Anterior vena cava (tissue), 1 donor: ENCODE data around the genes OARD1 and NCR2.

DNA sequence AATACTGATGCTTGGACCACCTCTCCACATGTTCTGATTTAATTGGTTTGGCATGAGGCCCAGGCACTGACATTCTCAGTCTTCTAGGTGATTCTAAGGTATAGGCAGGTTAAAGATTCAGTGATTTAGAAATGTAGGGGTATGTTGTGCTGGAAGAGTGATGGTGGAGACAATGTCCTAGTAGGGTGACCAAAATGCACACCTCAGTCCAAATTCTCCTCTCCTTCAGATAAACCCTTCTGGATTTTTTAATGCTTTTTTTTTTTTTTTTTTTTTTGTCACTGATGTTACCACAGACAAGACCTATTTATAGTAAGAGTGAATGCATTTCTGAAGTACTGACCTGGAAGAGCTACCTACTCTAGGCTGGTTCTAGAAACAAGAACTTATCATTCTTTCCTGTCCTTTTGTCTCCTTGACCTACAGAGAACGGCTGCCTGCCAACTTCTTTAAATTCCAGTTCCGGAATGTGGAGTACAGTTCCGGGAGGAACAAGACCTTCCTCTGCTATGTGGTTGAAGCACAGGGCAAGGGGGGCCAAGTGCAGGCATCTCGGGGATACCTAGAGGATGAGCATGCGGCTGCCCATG lies 8.0 kb downstream of the APOBEC2 start:
- PRO-cap, result no peak

DNA sequence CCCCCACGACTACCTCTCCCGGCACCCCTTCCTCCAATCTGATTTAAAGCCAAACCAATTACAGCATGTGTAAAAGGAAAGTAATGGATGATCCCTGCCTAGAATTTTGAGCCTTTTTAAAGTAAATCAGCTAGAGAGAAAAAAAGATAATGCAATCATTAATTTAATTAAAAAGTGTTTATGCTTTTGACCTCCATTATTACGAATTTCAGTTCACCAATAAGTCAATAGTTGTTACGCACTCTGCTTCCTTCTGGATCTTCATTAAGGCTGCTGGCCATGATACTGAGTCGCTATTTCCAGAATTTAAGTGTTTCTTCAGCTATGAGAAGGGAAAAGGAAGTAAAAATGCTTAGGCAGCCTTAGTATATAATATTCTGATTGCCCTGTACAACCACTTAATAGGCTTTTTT lies 796 bp downstream of the OARD1 start:
- PRO-cap, result no peak

DNA sequence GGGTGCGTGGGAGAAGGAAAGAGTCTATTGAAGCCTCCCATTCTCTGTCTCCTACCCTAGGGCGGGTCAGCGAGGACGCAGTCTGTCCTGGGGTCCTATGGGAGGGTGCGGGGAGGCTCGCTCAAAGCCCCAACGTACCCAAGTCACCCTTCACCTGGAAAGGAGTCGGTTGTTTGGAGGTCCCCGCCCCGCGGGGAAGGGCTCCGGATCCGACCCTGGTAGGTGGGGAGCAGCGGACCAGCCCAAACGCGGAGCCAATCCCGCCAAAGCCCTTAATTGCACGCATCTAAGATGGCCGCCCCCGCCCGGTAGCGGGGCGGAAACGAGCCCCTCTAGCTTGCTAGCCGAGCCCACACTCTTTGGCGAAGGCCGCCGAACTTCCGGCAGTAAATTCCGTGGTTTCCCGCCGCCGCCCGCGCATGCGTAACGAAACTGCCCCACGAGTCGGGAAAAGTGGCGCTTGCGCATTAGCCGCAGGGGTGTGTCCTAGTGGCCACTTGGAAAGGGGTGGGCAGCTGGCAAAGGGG lies at the start of gene OARD1:
OARD1 (minus strand) TSS at position 176 of the 527 bp plus-strand sequence.
- PRO-cap, result unidirectional peak, minus-strand start at position 156 of the sequence; unidirectional peak, minus-strand start at position 203 of the sequence; bidirectional peak, plus-strand start outside the sequence, minus-strand start at position 361 of the sequence

GRCh38 chr6:41186137-41186684 lies 14.7 kb downstream of the TREML2 start:
- PRO-cap, result no peak

DNA sequence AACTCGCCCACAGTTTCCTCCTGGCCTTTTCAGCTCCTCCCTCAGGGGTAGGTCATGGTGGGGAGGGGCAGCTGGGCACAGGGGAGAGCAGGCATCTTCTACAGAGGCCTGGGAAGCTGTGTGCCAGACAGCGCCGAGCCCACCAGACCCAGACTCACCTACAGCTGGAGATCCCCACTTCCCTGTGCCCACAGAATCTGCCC lies at the start of gene NCR2:
NCR2 (plus strand) TSS at position 90 of the 203 bp plus-strand sequence.
- PRO-cap, result no peak

GRCh38 chr6:41426211-41427052 lies 91.0 kb downstream of the NCR2 start:
- PRO-cap, result no peak

DNA sequence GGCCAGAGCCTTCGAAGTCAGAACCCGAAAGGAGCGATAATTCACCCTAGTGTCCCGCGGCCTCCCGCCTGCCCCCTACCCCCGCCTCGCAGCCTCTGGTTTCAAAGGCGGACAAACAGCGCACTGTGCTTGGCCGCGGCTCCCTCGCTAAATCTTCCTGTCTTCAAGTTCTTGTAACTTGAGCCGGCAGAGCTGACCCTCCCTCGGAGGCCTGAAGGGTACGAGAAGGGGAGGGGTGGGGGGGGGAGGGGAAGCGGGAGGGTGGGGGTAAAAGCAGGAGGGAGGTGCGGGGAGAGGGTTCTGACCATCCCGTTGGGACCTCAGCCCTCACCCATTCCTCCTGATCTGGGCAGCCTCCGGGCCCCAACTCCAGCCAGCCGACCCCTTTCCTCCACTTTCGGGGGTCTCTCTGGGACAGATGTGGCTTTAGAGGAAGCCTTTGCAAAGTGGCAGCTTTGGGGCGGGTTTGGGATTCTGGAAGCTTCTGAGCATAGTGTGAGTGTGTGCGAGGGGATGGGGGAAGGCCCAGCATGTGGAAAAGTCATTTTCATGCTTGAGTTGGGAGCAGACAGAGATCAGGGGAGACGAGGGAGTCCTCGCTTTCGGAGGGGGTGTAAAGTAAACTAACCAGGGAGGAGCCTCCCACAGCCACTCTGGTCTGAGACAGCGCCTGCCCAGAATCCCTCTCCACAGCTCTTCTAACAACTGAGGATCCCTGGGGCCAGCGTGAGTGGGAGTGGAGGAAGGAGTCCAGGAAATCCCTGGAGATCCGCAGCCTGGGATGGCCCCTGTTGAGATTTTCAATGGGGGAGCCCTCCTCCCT lies 102.7 kb upstream of the FOXP4 start:
- PRO-cap, result no peak

DNA sequence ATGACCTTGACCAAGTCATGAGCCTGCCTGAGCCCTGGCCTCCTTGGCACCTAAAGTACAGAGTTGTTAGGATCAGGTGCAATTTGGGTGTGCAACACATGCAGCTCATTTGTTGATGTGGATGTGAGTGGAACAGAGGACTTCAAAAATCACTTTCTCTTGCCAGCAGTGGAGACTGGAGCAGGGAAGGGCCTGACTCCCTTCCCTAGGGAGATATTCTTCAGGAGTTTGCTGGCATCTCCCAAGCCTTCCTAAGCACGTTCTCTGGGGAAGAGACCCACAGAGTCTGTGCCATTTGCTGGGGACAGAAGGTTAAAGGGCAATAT lies 20.9 kb downstream of the FOXP4 start:
- PRO-cap, result no peak

DNA sequence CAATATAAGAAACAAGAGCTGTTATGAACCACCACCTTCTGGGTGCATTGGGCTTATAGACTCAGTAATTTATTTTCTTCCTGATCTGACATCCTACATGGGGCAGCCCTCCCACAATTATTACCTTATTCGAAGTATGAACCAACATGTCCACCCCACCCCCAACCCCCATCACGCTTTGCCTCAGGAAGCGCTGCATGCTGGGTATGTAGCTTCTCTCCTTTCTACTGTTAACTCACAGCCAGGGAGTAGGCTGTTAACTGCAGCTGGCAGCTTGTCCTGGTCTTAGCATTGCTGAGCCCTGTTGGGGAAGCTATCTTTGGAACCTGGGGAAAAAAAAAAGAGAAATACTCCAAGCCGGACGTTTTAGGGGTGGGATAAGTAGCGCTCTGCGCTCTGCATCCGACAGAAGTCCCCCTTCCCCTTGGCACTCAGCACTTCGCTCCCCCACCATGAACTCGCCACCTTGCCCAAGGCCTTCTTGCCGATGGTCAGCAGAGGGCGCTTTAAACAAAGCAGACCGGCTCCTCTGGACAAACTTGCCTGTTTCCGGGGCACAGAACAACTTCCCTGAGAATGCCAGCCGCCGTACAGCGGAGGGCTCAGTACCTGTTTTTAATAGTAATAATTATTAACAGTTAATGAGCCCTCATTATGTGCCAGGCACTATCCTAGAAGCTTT lies 35.4 kb upstream of the MDFI start:
- PRO-cap, result no peak

DNA sequence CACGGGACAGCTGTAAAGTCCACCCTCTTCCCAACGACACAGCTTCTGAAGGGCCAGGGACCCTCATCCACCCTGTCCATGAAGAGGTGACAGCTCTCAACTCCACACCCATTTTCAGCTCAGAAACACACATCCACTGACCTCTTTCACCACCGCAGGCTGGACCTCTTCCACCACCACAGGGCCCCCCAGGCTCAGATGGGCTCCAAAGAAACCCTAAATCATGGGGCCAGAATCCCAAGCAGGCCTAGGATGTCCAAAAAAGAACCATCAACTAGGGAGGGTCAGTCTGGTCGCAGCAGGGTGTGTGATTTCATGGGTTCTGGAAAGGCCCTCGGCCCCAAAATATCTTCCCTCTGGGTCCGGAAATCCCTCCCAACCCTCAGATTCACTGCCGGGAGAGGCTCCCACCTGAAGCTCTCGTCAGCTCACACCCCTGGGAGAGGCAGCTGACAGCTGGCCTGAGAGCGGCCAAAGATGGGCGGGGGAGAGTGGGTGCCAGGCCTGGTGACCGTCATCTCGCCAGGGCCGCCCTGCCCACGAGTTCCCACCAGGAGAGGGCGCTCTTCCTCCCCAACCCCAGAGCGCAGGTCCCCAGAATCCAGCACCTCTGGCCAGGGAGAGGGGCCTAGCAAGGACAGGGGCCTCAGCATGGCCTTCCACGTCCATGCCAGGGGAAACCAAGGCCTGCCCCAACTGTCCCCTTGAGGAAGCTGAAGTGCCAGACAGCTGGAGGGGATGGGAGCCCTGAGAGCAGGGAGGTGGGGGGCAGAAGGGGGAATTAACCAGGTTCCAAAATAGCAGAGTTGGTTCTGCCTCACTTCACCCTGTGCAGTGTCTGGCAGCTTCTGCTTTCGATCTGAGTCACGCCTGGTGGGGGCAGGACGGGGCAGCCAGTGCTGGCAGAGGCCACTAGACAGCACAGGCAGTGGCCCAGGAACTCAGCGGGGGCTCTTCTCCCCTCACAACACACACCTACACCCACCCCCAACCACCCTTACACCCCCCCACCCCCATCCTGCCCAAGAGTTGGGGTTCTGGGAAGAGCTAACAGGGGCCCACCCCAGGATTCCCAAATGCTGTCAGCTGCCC lies 29.6 kb downstream of the TFEB start:
- PRO-cap, result no peak

- PRO-cap, result no peak
Observed at GRCh38 chr6:41723244-41724327, 11.8 kb downstream of the TFEB start.

- PRO-cap, result no peak
Observed at GRCh38 chr6:41781726-41781922, 1.0 kb downstream of the PRICKLE4 start.

DNA sequence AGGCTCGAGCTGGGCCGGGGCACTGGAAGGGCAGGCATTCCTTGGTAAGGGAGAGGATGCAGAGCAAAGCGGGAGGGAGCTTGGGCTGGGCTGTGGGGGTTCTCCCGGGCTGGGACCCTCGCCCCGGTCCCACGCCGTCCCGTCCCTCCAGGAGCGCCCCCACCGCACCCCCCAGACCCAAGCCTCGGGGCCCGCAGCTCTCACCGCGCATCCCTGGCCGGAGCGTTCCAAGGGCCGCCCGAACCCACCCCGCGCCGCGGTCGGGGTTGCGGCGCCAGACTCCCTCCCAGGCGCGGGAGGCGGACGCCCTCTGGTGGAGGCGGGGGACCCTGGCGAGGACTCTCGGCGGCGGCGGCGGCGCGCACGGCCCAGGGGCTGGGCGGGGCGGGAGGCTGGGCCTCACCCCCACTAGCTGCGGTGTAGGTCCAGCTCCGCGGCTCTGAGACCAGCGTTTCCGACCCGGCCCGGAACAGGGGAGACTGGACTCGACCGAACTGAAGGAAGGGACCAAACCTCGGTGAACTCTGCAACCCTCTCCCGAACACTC lies 1.1 kb upstream of the TOMM6 start:
- PRO-cap, result unidirectional peak, plus-strand start at position 428 of the sequence

DNA sequence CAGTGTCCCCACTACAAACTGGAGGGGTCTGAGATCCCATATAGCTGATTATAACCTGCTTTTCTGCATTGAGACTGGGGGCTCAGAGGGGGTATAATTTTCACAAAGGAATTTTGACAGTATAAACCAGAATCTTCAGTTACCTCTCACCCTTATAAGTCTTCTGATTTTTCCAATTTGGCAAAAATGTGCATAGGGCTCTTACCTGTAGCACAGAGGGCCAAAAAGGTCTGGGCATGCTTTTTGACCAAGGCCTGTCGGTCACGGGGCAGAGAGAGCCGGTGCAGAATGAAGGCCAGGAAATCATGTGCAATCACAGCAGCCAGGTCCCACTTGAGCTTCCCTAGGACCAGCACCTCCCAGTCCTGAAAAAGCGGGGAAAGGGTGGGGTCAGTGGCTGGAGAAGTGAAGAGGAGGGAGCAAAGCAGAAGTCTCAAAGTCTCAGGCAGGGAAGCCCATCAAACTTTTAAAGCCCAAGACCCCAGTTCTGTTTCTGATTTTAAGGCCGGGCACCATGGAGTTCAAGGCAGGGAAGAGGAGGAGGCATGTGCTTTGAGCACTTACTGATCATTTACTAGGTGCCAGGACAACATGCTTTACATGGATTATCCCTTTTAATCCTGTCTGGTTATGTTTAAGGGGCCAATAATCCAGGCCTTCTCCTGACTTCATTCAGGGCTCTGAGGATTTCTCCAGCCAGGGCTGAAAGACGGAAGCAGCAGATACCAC lies 4.4 kb downstream of the CCND3 start:
- PRO-cap, result no peak

DNA sequence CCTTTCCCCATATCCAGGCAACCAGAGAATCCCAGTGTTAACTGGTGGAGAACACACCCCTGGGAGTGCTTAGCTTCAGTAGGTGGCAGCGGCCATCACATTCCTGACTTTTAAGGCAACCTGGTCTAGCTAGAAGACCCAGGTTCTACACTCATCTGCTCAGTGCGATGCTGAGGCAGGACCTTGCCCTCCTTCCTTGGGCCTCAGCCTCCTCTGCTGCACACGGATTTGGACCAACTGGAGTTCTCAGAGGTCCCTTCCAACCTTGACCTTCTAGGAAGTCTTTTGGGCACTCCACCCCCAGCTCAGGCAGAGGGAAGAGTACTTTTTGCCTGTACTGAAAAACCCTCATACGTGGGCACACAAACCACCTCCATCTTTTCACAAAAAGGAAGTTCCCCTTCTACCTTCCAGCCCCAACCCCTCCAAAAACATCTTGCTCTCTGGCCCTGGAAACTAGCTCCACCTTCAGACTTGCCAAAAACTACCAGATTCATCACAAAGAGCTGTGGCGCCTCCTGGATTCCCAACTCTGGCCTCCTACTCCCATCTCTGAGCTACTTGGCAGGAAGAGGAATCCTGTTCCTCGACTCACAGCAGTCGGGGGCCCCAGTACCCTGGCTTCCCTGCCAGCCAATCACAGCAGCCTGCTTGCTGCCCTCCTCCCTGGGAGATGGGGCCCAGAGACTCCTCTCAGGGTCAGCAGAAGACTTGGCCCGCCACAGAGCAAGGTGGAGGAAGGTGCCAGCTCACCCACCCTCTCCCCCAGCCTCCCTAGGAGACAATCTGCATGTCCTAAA lies 2.8 kb downstream of the CCND3 start:
- PRO-cap, result no peak

GRCh38 chr6:41947486-41948297 lies 6.1 kb upstream of the CCND3 start:
- PRO-cap, result no peak

DNA sequence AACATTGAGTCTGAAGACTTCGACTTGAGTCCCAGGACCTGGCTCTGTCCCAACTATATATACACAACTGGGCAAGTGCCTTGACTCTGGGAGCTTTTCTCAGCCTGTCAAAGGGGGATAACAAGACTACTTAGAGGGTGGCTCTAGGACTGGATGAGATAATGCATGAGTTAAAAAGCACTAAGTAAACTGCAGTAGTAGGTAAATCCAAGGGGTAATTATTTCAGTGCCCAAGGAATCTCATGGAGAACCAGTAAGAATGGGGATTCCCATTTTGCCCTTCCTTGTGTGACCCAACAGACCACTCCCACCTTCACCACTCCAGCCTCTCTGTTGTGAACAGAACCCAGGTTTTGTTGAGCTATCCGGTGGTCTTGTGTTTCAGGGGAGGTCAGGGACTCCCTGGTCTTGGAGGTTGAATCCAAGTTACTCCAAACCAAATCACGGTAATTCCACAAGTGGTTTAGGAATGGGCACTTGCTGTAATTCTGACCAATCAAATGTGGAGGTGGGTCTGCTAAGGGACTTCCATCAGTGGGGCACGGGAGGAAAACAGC lies 11.8 kb upstream of the CCND3 start:
- PRO-cap, result no peak

GRCh38 chr6:42009944-42010913 lies 40.1 kb upstream of the TAF8 start:
- PRO-cap, result no peak

DNA sequence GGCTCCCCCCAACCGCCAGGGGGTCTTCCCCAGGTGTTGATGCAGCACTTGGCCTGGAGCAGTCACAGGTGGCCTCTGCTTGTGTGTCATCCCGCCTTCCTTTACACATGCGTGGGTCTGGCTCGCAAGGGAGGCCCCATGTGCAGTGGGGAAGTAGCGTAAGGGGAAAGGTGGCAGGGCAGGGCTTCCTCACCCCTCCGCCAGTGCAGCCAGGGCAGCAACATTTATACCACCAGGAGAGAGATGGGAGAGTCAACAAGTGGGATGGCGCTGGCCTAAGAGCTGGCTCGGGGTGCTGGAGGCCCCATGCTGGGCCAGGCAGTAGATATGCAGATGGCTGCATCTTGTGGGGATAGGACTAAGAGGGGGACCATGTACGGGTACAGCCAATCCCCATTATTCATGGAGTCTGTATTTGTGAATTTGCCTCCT lies 27.7 kb upstream of the TAF8 start:
- PRO-cap, result no peak

GRCh38 chr6:42122478-42123199 lies 19.8 kb downstream of the C6orf132 start:
- PRO-cap, result no peak